Epithelial cell of esophagus (primary cell): ENCODE results near the genes DUS4L, LAMB1 and IMMP2L.

- RRBS, result no CpG with 5 or more reads among the region's 4 CpGs
Measured at GRCh38 chr7:107069328-107070127, 25.0 kb downstream of the PRKAR2B start.

GRCh38 chr7:107156921-107157604 is 11.7 kb upstream of the HBP1 start:
- RRBS, result no CpG with 5 or more reads among the region's 11 CpGs

DNA sequence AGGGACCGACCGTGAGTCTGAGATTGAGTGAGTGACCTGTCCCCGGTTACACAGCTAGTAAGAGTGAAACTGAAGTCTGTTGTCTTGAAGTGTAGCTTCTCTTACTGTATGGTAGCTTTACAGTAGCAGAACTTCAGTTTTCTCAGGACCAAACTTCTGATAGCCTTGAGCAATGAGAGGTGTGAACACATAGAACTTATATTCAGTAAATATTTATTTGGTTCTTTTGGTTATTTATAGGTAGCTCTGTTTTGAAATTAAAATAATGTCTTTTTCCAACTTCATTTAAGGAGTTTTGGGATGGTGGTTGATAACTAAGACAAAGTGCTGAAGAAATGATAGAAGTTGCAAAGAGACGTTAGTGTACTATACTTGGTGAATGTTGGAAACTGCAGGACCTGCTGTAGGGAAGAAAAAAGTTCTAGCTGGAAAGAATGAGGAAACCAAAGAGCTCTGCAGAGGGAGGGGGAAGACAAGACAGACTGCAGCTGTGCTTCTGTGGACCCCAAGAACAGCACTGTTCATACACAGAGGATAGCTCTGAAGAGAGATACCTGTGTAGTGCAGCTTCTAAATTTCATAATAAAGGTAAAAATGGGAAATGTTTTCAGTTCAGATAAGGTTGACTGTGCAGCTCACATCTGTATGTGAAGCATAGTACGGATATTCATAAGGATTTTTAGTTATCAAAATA is 5.5 kb downstream of the HBP1 start:
- RRBS, result no CpG with 5 or more reads among the region's 5 CpGs

GRCh38 chr7:107318547-107319290 is 149.9 kb downstream of the HBP1 start:
- RRBS, result no CpG with 5 or more reads among the region's 3 CpGs

DNA sequence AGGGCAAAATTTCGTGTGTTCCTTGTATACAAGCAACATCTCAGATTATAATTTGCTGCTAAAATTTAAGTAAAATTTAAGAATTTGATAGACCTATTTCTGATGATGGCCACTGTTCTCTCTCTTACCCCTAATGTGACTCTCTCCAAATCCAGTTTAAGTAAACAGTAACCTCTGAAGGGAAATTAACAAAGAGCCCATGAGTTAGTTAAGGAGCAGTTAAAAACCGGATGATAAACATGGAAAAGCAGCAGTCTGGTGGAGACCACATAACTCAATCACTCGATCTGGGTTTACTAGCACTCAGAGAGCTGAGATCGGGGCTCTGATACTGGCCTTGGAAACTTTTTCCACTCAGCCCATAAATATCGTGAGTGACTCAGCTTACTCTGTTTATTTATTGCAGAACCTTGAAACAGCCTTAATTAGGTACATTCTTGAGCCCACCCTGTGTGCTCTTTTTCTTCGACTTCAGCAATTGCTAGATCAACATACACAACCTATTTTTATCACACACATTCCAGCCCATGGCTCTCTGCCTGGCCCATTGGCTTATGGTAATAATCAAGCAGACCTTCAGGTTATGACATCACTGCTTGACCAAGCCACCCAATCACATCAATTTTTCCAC is 82.3 kb upstream of the GPR22 start:
- RRBS, result no CpG with 5 or more reads among the region's 6 CpGs

DNA sequence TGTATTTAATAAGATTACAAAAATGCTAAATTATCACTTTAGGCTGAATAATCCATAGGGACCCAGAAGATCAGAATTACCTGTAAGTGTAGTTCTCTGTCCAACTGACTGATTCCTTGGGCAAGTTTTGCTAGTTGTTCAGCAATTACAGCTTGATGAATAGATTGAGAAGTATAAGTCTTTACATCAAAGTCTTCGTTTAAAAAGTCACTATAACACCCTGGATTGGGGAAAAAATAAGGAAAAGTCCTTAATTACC is 5.9 kb downstream of the COG5 start:
- RRBS, result no CpG with 5 or more reads among the region's 1 CpG

- RRBS, result 2% methylated on average over 18 of the region's 58 CpGs
Measured at GRCh38 chr7:107563817-107564869, at the start of gene DUS4L. Gene DUS4L (plus strand): TSS chr7:107563971.

- RRBS, result no CpG with 5 or more reads among the region's 5 CpGs
Measured at GRCh38 chr7:107971637-107972549, 31.1 kb downstream of the LAMB1 start.

DNA sequence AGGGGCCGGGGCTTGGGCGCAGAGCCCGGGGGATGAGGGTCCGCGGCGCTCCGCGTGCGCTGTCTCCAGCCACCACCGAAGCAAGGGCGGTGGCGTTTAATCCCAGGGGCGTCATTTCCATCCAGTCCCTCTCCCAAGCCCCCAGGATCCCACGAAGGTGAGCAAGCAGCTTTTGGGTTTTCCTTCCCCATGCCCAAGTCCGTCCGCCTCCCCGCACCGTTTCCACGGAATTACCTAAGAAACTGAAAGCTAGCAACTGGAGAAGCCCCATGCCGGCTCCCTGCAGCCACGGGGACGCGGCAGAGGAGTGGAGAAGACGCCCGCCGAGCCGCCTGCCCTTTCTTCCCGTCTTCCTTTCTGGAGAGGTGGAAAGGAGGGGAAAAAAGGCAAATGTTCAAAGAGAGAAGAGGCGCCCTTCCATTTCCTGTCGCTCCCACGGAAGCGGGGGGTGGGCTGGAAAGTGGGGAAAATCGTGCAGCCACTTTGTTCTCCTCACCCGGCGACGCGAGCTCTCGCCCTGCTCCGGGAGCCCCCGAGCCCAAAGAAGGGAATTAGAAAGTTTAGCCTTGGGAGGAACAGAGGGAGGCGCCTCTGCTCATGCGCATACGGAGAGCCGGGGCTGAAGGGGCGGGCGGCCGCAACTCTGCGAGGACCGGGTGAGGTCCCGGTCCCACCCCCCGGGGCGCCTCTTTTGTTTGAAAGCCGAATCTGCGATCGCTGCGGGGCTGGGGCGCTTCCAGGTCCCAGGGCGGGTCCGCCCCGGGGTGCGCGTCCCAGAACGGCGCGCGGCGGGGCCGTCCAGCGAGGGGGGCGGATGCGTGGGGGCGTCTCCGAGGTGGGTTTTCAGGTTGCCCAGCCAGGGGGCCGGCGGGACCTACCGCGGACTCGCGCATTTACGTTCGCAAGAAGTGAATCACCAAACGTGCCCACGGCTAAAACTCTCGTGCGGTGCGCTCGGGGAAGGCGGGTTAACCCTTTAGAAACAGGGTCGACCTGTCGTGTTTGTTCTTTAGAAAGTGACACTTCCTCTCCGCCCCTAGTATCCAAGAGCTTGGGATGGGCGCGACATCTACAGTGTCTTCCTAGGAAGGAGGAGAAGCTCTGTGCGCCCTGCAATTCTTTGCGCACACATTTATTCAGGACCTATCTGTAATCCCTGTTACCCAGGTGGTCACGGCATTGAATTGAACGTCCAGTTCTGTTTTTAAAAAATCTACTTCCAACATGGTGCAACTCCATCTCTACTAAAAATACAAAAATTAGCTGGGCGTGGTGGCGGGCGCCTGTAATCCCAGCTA is at the start of gene LAMB1:
LAMB1 (minus strand) TSS at position 547 of the 1,298 bp plus-strand sequence.
- RRBS, result 2% methylated on average over 20 of the region's 100 CpGs

DNA sequence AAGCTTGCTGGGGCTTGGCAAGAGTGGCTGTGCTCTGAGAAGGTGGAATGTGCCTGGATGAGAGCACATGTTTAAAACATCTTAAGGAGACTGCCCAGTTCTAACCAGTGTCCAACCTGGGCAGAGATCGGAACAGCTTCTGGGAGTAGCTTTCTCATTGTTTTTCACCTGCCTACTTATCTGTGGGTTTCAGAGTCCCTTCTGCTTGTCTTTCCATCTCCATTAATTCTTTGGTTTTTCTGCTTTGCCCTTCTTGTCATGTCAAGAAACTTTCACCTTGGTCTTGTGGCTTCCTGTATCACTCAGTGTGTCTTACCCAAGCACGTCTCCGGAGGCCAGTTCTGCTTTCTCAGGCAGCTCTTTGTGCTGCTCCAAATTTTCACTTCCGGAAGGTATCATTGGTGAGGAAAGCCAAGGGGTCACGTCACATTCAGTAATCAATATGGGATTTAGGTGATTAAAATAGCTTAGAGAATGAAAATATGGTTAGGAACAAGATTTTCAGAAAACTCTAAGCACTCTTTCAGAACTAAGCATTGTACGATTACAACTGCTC is 5.4 kb upstream of the LAMB4 start:
- RRBS, result no CpG with 5 or more reads among the region's 6 CpGs

DNA sequence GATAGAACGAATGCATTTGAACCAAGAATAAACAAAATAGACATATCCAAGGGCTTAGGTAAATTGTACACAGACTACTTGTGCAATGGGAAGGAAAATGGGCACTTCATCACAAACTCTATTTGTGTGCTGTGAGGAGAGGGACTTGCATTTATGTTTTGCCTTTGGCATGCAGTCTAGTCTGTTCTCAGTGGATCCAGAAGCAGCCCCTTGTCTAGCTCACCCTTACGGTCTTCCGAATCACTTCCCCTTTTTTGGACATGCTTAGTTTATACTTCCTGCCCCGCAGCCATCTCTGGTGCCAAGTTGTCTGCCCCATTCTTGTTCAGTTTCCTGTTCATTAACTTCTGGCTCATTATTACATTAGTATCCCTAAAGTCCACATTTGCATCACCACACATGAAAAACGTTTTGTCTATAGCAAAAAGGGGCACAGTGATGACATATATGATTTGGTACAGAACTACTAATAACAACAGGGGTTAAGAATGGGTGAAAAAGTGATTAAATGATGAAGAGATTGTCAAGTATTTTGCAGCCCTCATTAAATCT is 161.6 kb downstream of the NRCAM start:
- RRBS, result no CpG with 5 or more reads among the region's 5 CpGs

- RRBS, result no CpG with 5 or more reads among the region's 6 CpGs
Measured at GRCh38 chr7:108523583-108523993, 2.3 kb downstream of the PNPLA8 start.

DNA sequence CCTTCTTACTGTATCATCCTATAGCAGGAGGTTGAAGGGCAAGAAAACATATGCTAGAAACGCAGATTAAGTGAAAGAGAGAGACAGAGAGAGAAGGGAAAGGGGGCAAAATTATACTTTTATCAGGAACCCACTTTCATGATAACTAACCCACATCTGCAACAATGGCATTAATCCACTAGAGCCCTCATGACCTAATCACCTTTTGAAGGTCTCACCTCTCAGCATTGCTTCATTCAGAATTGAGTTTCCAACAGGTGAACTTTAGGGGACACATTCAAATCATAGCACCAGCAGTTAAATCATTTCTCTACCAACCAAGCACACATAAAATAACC is 1078.2 kb downstream of the DNAJB9 start:
- RRBS, result no CpG with 5 or more reads among the region's 1 CpG

GRCh38 chr7:111226160-111226560 is 135.2 kb downstream of the LRRN3 start:
- RRBS, result no CpG with 5 or more reads among the region's 6 CpGs

DNA sequence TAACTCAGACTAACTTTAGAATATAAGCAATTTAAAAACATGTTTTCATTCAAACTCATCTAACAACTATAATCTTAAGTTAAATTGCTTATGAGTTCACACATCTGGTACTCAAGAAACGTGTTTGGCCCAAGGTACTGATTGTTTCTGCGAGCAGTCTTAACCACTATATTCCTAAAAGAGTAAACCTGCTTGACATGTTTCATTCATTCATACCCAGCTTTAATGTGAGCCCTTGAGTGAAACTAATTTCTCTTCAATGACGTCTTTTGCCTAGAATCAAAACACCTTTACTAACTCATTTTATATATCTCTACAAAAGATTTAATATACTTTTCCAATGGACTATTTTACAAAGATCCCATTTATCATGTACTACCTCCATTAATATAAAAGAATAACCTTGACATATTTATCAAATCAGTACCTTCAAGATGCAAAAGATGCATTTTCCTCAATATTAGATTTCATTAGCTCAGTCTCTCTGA is 38.6 kb downstream of the IMMP2L start:
- RRBS, result no CpG with 5 or more reads among the region's 3 CpGs

DNA sequence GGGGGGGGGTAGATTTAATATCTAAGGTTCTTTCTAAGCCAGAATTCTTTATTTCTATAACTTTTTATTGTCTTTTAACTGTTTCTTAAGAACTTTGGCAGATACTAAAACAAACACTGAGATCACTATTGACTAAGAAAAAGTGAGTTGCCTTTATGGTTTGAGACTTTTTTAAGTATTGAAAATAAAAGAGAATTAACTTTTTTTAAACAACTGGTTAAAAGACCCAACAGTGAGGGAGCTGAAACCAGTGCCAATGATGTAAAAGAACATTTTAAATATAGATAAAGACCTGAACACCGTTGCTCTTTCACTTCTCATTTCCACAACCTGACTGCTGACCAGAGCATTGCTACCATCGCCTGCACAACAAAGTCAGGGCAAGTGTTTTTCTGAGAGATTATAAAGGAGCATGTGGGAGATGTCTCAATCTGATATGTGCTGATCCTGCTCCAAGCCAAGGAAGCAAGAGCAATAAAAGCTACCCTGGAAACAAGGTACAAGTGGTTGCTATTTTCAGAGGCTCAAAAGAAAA is 34.8 kb downstream of the IMMP2L start:
- RRBS, result no CpG with 5 or more reads among the region's 2 CpGs

- RRBS, result 3% methylated on average over 19 of the region's 41 CpGs
Measured at GRCh38 chr7:111562340-111562818, at the start of gene IMMP2L. Gene IMMP2L (minus strand): TSS chr7:111562492.

DNA sequence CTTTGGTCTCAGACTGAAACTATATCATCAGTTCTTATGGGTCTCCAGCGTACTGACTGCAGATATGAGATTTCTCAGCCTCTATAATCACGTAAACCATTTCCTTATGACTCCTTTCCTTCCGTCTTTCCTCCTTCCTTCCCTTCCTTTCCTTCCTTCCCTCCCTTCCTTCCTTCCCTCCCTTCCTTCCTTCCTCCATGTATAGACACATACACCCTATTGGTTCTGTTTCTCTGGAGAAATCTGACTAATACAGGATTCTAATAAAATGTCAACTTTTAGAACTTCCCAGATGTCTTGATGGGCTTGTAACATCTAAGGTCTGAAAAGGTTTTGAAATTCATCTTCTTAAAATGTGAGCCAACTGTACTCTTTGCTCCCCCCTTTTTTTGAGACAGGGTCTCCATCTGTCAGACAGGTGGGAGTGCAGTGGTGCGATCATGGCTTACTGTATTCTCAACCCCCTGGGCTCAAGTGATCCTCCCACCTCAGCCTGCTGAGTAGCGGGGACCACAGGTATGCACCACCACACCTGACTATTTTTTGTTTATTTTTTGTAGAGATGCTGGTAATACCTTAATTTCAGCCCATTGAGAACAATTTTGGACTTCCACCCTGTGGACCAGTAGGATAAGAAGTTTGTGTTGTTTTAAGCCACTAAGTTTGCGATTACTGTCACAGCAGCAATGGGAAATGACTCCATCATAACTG is 296.5 kb upstream of the IMMP2L start:
- RRBS, result no CpG with 5 or more reads among the region's 6 CpGs